Parotid gland (tissue), 1 donor: Measurements from ENCODE around the genes TSTD3 and CCNC.

- PRO-cap = unidirectional peak, plus-strand start at chr6:99520977; unidirectional peak, plus-strand start at chr6:99521052
Measured at GRCh38 chr6:99520846-99521157, at the start of gene TSTD3. Gene TSTD3, plus strand, starts transcription at chr6:99521049.

GRCh38 chr6:99547253-99547944 is 21.1 kb downstream of the CCNC start:
- PRO-cap = no peak

DNA sequence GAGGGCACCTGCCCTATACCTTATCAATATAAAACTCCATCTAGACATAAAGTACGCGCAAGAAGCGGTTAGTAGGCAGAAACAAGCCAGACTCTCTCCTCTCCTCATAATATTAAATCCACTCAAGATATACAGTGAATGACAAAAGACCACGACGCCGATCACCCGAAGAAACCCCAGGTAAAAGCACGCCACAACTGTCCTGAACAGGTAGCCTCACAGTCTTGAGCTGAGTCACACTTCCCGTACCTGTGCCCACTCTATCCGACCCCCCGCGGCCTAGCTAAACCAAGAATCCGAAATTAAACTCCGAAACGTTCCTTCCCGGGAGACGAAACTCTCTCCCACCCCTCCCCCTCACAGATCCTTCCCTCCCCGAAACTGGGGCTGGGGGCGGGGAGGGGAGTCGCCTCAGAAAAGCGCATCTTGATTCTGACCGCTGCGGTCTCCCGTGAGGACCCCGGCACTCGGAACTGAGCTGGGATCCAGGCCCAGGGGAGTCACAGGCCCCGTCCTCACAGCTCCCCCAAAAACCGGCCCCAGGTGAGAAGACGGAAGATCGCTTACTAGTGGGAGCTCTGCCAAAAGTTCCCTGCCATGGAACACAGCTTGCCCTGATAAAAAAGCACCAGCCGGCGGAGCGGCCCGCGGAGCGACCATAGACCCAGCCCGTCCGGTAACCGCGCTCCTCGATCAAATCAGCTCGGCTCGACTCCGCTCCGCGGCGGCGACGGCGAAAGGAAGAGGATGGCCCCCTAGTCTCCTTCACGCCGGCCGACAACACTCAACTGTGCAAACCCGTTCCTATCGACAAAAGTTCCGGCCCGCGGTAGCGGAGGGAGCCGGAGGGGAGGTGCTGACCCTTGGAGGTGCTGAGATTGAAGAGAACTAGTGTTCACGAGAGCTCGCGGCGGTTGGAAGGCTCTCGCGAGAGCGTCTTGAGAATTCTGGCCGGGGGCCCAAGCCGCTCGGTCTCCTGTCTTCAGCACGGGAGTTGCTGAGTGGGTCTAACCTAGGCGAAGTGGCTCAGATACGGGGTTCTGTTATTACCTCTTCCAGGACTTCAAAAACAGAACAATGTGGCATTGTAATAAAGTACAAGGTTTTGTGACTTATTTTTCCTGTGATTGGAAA is at the start of gene CCNC:
Gene CCNC (minus strand): TSS at position 732 of the 1,134 bp plus-strand sequence.
- PRO-cap = unidirectional peak, minus-strand start at position 700 of the sequence; unidirectional peak, minus-strand start at position 790 of the sequence

DNA sequence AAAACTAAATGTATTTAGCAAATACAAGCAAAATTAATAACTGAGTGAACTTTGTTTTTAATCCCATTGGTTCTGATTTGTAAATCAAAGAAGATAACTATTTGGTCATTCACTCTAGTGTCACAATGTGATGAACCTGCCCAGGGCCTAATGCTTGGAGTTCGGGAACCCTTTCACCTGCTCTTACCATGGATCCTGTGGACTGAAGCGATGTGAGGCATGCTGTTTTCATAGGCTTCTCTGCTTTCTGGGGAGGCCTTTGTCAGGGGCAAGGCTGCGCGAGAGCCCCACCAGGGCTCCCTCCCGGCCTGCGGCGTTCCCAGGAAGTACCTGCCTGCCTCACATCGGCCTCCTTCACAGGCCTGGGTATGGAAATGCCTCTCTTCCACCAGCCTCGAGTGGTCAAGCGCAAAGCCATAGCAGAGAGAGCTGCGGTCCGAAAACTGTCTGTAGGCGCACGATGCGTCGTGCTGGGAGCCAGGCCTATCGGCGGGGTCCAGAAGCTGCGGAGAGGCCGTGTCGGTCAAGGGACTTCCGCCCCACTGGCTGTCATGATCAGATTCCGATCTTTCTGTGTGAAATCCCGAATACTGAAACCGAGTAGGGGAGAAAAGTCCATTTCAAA is 71.3 kb downstream of the SIM1 start:
- PRO-cap = no peak

GRCh38 chr6:100454930-100455774 is 9.6 kb downstream of the SIM1 start:
- PRO-cap = no peak

GRCh38 chr6:100458100-100458942 is 6.4 kb downstream of the SIM1 start:
- PRO-cap = no peak

- PRO-cap = no peak
Measured at GRCh38 chr6:100554090-100554770, 89.5 kb upstream of the SIM1 start.

DNA sequence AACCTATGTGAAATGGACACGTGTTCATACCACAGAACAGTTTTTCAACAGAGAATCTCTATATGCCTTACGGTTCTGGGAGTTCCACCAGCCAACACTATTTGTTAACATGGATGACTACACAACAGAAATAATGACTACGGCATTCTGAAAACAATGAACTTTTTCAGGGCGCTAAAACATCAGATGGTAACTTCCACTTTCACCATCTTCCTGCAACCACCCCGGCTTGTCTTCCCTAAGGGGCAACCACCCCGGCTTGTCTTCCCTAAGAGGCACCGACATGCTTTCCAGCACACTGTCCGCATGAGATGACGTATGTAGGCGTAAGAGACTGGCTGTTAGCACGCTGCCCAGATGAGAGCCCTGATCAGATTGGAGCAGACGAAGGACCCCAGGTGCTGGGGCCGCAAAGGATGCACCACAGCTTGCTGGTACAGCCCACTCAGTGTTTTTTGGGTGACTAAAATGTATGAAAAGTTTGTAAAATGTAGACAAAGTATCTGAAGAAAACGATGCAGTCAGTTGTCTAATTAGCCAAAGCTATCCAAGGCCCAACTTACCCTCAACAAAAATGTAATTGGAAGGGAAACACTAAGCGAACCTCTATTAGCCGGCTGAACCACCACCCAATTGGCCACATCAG is 29.3 kb downstream of the ASCC3 start:
- PRO-cap = no peak

GRCh38 chr6:101399312-101399772 is 5.8 kb downstream of the GRIK2 start:
- PRO-cap = no peak

GRCh38 chr6:103708918-103709386 is 1150.8 kb downstream of the HACE1 start:
- PRO-cap = no peak

DNA sequence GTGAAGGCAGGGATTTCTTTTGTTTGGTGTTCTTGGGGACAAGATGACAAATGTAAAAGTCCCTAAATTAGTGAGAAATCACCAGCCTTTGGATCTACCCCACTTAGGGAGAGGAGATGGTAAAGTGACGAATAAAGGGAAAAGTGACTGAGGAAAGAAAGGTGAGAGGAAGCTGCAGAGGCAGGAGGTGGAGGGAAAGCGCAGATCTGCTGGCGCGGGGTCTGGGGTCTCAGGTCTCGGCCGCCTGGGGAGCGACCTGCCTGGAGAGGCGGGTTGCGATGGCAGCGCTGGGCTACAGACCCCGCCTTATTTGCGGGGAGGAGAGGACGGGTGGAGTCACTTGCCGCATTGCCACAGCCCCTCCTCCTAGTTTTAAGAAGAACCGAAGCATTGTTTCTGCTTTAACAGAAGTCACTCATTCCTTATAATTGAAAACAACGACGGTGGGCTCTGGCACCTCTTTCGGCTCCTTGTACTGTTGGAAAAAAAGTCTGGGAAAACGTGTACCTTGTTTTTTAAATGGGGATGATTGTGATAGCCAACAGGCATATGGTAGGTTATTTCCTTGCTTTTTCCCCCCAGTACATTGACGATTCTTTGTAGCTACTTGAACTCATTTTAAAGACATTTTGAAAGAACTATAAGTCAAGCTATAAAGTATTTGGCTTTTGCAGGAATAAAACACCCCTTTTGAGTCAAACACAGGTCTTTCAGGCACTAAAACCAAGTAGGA is 3.3 kb upstream of the LIN28B start:
- PRO-cap = no peak

DNA sequence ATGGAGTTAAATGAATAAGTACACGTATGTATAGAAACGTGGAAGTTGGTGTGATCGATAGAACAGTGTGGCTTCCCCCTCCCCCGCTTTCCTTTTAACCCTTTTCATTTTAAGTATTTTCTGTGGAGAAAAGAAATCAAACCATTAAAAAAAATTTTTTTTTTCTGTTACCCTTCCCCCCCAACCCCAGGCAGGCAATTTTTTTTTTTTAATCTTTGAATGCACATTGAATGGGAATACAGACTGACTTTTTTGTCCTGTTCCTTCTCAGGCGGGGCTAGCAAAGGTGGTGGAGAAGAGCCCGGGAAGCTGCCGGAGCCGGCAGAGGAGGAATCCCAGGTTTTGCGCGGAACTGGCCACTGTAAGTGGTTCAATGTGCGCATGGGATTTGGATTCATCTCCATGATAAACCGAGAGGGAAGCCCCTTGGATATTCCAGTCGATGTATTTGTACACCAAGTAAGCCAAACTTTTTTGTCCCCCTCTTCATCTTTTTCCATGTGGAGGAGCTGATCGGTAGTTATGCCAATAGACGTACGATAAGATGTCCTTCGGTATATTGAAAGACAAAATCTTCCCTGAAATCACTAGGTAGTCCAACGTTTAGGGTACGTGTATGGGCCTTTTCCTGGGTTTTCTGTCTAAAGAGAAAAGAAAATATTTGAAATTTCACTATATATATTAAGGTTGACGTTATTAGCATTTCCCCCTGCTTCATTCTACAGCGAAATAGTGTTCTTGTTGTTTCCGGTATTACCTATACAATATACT is 1.1 kb downstream of the LIN28B start:
- PRO-cap = no peak

DNA sequence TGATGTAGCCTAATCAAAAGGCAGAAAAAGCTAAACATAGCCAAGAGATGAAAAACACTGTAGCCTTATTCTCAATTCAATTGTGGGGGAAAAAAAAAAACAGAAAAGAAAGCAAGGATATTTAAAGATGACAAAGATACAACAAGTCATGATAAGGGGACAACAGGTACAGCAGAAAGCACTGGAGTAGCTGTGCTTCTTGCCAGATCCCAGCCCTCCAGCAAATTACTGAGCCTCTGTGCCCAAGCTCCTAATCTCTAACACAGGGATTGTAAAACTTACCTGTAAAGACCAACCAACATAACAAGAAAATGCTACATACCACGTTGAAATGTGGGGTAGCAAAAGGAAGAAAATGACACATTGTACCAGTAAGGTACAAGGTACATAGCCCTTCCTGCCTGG is 30.8 kb downstream of the PREP start:
- PRO-cap = no peak

DNA sequence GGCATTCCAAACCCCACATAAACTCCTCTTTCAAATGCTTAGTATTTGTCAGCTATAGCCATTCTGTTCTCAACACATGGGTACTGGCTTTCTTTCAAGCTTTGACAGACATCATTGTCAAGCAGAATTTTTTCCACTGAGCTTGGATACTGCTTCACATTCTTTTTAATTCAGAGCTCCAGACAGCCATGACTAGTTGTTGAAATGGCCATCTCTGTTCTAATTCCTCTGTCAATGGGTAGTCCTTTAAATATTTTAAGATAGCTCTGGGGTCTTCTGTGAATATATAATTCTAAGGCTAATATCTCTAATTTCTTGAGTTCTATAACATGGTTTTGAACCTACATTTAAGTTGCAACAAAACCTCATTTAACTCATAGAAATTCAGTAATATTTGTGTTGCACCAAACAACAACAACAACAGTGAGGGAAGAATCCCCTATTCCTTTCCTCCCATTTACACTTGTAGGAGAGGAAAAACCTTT is 51.3 kb upstream of the PREP start:
- PRO-cap = no peak

DNA sequence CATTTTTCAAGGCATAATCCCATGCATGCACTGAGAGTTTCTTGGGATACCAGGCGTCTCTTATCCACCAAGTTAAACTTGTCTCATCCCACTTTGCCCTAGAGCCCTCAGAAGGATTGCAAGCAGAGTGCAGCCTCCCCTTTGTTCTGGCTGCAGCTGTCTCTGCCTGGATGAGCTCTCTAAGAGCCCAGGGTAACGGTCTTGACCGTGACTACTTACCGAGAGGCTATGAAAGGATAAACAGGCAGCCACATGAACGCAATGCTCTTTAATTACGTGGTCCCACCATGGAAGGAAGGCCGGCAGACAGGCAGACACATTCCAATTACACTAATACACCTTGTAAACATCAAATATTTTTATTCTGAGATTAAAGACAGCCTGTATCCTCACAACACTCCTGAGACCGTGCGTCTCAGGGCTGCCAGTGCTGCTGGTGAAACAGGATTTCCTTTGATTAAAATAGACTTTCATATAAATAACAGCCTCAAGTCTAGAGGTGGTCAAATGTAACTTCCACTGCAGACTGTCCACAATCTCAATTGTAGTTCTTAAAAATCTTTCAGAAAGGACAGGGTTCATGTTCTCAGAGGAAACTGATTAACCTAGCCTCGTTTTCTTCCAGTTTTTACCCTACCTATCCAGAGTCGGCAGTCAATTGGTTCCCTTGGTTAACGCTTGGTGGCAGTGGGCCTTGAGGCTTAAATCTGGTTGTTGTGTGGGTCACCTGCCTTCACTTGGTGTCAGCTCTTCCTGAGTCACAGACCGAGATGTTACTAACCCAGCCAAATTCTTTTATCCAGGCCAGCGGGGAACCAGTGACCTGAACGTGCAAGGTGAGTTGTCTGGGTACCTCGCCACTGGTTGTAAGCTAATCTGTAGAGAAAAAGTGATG is 209.9 kb upstream of the PRDM1 start:
- PRO-cap = no peak

DNA sequence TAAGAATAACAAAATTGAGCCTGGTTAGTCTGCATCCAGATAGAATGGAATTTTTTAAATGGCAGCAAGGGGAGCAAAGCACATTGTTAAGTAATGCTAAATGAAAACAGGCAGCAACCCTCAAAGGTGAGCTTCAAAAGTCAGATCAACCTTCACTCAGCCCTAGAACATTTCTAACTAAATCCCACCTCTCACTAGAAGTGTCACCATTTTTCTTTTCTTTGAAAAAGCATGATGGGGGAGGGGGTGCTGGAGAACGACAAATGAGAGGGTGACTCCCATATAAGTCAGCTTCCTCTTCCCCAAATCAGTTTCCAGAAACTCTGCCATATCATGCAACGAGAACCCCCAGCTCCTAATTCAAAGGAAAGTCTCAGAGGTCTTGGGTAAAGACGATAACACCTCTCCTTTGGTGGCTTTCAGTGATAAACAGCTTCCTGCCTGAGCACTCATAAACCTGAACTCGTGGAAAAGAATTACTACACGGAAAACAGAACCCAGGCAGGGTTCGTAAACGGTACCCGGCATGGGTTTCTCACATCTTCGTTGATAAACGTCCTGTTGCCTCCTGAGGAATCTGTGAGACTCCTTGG is 186.1 kb upstream of the PRDM1 start:
- PRO-cap = no peak

DNA sequence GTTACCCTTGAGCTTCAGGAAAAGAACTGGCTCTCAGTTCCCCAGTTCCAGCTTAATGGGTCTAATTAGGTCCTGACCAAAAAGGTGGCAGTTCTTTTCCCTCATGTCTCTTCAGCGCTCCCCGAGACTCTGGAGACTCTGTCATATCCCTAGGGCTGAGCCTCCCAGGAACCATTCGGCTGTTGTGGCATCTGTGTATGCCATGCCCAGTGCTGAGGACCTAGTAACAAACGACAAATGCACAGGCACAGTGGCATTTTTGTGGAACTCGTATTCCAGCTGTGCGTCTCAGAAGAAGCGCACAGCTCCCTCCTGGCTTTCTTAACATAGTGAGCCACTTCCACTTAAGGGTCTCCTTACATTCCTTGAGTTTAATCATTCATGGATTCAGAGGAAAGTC is 14.7 kb downstream of the PRDM1 start:
- PRO-cap = no peak

GRCh38 chr6:106245943-106246339 is 79.6 kb downstream of the ATG5 start:
- PRO-cap = no peak

DNA sequence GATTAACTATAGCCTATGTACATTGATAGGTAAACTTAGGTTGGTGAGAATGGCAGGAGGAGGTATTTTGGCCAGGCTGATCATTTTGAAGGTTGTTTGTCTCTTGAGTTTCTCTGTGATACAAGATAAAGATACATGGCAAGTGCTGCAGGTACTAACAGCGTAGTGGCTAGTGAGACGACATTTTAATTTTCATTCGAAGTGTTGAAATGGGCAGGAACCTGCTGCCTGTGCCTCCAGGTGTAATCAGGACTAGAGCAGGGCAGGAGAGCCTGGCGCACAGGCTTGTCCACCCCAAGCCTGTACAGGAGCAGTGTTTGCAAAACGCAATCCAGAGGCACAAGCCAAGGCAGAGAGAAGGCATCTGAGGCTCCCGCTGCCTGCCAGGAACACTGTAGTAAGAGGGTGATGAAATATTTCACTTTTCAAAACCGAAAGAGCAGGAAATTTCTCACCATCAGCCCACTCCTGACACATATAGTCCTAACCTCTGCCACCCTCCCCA is 132.6 kb downstream of the RTN4IP1 start:
- PRO-cap = no peak

DNA sequence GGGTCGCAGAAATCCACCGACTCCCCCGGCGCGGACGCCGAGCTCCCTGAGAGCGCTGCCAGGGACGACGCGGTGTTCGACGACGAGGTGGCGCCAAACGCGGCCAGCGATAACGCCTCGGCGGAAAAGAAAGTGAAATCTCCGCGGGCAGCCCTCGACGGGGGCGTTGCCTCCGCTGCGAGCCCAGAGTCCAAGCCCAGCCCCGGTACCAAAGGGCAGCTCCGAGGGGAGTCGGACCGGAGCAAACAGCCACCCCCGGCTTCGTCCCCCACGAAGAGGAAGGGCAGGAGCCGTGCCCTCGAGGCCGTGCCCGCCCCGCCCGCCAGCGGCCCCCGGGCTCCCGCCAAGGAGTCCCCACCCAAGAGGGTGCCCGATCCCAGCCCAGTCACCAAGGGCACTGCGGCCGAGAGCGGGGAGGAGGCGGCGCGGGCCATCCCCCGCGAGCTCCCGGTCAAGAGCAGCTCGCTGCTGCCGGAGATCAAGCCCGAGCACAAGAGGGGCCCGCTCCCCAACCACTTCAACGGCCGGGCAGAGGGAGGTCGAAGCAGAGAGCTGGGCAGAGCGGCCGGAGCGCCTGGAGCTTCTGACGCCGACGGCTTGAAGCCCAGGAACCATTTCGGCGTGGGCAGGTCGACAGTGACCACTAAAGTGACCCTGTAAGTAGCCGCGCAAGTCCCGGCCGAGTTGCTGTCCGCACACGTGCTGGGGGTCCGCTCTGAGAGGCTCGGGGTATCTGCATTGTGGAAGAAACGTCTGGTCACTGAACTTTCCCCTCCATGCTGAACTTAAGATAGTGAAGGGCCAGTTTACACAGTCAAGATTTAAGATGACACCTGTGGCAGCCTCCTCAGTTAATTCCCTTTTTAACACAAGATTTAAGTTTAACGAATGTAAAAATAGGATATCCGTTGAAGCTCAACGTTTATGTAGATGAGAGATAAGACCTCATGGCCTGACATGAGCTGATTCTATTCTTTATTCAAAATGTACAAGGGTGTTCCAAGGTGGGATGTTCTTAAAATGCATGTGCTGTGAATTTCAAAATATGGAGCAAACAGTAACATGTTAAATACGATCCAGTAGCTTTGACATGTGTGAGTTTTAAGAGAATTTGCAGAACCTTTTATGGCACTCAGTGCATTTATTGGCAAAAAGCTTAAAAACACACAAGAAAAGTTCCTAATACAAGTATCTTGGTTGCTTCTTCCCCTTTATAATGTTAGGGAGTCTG is 116.5 kb downstream of the RTN4IP1 start:
- PRO-cap = unidirectional peak, plus-strand start at position 402 of the sequence